Pericardium fibroblast (primary cell): Measurements from ENCODE around the genes PRDM10, APLP2, ST14 and ADAMTS8.

DNA sequence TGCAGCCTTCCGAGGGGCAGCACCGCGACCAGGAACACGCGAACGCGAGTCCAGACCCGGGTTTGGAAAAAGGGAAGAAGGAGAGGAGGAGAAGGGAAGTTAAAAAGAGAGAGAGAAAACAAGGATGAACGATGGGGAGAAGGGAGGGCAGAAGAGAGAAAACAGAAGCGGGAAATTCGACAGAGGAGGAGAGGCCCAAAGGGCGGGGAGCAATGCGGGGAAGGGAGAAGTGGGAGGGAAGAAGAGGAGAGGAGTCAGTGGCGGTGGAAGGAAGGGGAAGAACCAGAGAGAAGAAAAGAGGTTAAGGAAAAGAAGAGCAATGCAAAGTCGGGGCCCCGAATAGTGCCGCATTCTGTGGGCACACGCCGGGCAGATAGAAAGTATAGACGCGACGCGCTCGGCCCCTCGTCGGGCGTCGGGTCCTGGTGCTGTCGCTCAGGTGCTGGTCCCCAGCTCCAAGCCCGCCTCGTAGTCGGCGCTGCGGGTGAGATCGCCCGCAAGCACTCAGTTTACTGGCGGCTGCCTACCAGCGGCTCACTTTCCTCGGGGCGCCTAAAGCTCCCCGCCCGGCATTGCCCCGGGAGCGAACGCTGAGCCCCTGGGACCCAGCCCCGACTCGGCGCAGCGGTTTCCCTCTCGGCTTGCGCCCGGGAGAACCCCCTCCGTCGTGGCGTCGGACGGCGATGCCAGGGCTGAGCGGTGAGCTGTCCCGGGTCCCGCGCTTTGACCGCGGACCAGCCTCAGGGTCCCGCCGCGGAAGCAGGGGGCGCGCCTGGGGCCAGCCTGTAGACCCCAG, 2.7 kb upstream of the BARX2 start:
- RAMPAGE, long total RNA = no peak

GRCh38 chr11:129543140-129543602, 167.5 kb downstream of the BARX2 start:
- RAMPAGE, long total RNA = no peak

GRCh38 chr11:129695982-129696459, 119.6 kb upstream of the TMEM45B start:
- RAMPAGE, long total RNA = no peak

GRCh38 chr11:129905608-129906027, 10.2 kb upstream of the NFRKB start:
- RAMPAGE, long total RNA = no peak

DNA sequence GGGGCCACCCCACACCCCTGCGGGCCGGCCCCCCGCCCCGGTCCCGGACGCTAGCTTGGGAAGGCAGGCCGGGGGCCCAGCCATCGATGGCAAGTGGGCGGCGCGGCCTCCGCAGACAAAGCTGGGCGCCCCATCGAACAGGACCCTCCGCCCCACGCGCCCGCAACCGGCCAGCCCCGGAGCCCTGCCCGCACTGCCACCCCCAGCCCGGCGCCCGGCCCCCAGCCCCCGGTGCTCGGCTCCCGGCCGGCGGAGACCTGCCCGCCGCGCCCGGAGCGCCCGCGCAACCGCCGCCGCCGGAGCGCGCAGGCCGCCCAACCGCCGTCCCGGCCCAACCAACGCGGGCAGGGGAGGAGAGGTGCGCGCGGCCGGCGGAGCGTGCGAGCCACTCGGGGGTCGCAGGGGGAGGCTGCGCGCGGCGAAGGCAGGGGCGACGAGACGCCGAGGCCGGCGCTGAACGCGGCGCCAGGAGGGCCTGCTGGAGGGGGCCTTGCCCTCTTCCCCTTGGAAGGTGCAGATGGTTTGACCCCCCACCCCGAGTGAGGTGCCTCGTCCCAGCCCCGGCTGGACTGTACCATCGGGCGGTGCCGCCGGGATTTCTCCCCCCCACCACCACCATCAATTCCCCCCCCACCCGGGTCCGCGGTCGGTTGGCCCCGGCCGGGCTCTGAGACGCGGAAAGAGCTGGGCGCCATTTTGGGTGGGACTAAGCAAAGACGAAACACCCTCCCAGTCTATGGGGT, 533 bp downstream of the PRDM10 start:
- RAMPAGE, long total RNA = no peak

- RAMPAGE, long total RNA = no peak
These were observed at the start of gene PRDM10 for GRCh38 chr11:130002674-130003481. TSS of gene PRDM10 (minus strand) at chr11:130002835.

- RAMPAGE, long total RNA = start-site peak on the plus strand at chr11:130069887-130069925, 7,200 and 9,720 reads in 2 replicates
These were observed at the start of gene APLP2 for GRCh38 chr11:130069792-130070602. TSS of gene APLP2 (plus strand) at chr11:130069894.

DNA sequence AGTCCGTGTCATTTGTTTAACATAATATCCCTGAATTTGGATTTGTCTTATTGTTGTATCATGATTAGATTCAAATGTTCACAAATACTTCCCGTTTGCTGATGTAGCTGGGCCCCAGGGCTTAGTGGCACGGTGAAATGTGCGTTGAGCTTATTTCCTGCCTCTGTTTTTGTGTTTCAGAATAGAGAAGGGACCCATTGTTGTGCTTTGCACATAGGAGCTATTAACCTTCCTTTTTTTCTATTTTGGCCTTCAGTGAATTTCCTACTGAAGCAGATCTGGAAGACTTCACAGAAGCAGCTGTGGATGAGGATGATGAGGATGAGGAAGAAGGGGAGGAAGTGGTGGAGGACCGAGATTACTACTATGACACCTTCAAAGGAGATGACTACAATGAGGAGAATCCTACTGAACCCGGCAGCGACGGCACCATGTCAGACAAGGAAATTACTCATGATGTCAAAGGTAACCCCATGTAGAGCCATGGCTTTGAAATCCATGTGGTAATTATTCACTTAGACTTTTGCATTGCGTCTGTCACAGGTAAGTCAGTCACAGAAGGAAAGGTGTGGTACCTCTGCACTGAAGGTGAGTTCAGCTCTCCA, 37.4 kb upstream of the ST14 start:
- RAMPAGE, long total RNA = no peak

- RAMPAGE, long total RNA = no peak
These were observed 16.3 kb upstream of the ST14 start for GRCh38 chr11:130143284-130143768.

- RAMPAGE, long total RNA = no peak
These were observed at the start of gene ST14 for GRCh38 chr11:130159554-130159893. TSS of gene ST14 (plus strand) at chr11:130159782.

DNA sequence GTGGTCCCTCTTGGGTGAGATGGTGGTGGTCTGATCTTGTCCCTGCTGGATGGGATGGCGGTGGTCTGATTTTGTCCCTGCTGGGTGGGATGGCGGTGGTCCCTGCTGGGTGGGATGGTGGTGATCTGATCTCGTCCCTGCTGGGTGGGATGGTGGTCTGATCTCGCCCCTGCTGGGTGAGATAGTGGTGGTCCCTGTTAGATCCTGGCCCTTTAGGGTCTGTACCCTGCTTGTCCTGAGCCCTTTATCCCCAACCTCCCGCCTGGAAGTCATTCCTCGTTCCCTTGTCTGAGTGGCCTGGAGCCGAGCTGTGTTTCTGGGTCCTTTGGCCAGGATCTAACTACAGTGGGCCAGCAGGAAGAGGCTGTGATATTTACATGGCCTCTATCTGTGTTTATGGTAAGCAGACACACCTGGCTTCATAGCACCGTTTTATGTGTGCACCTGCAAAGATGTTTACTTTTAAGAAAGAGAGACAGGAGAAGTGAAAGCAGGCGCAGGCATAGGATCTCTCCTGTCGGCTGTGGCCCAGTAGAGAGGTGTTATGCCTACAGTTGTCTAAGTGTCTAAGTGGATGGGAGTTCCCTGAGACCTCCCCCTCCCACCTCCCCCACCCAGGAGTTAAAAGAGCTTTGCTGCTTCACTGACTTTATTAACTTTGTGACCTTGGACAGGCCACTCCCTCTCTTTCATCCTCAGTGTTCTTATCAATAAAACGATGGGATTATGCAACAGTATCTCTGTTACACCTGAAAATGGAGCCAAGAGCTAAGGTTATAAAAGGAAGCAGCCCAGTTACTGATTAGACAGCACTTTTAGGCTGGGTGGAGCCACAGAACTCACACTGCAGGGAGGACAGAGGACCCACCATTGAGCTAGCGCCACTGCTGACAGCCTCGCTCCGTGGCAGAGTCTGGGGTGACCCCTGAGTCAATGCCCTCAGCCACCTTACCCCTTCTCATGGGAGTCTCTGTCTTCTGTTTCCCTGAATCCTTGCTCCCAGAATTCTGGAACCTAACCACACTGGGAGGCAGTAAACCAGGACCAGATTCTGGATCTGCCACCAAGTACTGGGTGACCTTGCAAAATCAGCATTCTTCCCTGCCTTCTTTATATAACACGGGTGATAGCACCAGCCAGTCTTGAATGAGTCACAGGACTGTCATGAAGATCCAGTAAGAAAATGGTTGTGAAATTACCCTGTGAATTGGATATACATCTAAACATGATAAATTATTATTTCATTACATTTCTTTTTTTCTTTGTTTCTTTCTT, 21.9 kb downstream of the ST14 start:
- RAMPAGE, long total RNA = no peak

DNA sequence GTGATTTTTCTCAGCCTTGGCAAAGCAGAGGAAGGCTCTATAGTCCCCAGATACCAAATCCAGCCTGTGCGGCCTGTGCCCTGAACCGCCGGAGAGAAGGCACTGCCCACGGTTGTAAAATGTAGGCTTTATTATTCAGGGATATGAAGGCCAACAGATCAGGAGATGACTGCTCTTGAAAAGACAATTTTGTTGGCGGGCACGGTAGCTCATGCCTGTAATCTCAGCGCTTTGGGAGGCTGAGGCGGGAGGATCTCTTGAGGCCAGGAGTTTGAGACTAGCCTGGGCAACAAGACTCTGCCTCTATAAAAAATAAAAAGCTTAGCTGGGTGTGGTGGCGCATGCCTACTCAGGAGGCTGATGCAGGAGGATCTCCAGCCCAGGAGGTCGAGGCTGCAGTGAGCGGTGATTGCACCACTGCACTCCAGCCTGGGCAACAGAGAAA, 31.3 kb downstream of the ST14 start:
- RAMPAGE, long total RNA = no peak

- RAMPAGE, long total RNA = no peak
These were observed 73.3 kb downstream of the ST14 start for GRCh38 chr11:130232533-130233653.

DNA sequence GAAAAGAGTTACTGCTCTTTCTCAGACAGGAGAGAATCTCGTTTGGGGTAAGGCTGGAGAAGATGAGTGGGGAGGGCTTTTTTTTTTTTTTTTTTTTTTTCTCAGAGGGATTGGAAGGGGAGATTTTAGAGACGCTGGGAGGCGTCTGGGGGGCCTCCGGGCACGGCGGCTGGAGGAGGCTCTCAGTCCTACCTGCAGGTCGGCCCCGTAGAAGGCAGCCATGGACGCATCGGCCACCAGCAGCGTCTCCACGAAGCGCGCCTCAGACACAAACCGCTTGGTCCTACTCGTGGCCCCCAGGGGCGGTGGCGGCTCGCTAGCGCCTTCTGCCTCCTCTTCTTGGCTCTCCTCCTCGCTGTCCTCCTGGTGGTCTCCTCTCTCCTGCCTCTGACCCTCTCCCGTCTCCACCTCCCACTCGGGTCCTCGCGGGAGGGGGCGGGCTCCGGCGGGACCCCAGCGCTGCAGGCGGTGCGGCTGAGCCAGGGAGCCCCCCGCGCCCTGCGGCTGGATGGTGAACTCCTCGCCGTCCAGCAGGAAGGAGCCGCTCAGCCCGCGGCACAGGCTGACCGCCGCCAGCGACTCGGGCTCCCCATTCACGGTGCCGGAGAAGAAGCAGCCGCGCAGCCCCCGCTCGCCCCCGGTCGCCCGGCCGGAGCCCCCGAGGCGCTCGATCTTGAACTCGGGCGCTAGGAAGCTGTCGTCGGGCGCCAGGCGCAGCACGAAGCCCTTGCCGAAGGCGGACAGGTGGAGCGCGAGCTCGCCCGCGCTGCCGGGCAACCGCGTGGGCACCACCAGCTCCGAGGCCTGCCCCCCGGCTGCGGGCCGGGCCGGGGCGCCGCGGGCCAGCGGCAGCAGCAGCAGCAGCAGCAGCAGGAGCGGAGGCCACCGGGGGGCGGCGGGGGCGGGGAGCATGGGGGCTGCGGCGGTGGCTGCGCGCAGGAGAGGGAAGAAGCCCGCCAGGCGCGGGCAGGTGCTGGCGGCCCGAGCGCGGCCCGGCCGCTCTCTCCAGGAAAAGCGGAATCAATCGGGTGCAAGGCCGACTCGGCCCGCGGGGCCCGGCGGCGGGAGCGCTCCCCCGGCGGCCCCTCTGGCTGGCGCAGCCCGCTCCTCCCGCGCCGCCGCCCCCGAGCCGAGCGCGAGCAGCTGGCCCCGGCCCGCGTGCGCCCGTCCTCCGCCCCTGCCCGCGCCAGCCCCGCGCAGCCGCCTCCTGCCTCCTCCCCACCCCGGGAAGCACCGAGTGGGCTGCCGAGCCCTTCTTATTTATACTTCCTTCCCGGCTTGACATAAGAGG, at the start of gene ADAMTS8:
Gene ADAMTS8, minus strand, starts transcription at position 1,235 of the 1,291 bp plus-strand sequence.
- RAMPAGE, long total RNA = no peak

DNA sequence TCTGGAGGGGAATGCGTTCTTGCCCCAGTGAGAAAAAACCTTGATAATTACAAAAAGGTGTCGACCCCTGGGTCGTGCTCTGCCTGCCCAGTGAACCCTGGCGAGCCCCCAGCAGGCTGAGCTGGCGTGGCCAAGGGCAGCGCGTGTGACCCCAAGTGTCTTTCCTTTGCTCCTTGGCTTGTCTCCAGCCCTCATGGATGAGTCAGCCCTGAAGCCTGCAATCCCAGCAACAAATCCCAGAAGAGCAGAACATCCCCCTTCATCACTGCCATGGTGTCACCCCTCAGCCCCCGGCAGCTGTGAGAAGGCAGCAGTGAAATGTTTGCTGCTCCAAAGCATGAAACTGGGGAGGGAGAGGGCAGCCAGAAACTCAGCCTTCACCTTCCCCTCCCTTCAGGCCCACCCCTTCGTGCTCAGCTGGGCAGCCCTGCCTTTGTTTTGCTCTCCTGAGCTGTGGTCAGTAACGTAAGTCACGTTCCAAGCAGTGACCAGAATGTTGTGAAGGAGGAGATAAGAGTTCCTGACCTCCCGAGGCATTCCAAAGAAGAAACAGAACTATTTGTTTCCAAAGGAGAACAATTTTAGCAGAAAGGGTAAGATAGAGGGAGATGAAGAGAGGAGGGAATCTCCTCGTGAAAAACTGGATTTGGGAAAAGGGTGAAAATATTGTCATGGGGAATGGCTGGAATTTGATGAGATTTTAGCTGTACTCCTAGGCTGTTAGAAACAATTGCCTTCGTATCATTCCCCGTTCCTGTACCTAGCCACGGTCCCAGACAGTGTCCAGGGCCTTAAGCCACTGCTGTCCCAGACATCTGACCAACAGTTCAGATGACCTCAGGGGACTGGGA, 29.9 kb downstream of the ADAMTS15 start:
- RAMPAGE, long total RNA = no peak

DNA sequence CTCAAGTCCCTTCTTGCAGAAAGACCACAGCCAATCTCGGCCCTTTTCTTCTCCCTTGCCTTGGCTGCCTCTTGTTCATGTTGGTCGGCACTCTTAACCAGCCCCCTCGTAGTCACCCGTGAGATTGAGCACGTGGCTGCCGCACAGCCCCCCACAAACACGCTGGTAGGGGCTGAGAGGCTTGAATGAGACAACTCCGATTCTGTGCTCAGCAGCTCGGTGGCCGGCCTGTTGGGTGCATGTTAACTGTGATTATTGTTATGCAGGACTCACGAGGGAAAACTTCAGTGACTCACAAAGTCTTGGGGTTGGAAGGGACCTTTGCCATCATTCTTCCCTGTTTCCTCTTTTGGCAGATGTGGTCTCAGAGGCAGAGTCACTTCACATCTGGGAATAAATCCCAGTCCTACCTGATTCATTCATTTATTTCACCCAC, 75.1 kb downstream of the ADAMTS15 start:
- RAMPAGE, long total RNA = no peak

DNA sequence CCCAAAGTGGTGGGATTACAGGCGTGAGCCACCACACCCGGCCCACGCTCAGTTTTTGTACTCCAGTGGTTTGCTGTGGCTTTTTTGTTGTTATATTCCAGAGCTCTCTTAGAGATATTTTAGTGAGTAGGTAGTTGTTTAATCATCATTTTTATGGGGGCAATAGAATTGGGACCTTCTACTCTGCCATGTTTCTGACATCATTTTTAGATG, 123.9 kb downstream of the SNX19 start:
- RAMPAGE, long total RNA = no peak

GRCh38 chr11:130892932-130893364, 23.3 kb downstream of the SNX19 start:
- RAMPAGE, long total RNA = no peak

DNA sequence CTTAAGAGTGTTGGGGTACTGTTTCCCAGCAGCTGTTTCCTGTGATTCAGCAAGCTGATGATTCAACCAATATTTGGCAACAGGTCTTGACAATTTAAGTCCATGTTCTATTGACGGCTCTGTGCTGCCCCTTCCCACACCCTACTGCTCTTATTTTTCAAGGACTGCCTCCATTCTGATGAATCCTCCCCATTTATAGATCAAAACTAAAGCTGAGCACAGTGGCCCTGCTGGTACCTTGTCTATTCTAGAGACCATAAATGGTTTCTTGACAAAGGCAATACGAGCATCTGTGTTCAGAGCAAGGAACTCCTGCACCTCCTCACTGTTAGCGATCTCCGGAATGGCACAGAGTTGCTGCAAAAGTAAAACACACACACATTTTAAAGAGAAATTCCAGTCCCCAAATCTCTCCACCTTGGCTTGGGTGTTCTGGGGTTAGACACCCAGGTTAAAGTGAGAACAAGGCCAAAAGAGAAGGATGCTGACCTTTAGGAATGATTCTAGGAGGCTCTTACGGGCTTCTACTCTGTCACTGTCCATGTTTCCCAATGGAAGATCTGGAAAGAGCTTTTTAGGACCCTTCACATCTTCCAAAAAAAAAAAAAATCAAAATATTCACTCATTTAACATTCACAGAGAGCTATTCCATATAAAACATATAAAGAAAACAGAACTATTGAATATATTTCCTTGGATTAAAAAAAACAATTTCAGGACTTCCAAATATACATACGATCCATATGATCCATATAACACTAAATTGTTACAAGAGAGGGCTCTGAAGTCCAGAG, 6.3 kb downstream of the SNX19 start:
- RAMPAGE, long total RNA = no peak

GRCh38 chr11:131047691-131048123, 131.4 kb upstream of the SNX19 start:
- RAMPAGE, long total RNA = no peak